Colon Carcinoma Metastatic in the Brain (tissue), 2 donors: ENCODE results near the gene APOL4.

DNA sequence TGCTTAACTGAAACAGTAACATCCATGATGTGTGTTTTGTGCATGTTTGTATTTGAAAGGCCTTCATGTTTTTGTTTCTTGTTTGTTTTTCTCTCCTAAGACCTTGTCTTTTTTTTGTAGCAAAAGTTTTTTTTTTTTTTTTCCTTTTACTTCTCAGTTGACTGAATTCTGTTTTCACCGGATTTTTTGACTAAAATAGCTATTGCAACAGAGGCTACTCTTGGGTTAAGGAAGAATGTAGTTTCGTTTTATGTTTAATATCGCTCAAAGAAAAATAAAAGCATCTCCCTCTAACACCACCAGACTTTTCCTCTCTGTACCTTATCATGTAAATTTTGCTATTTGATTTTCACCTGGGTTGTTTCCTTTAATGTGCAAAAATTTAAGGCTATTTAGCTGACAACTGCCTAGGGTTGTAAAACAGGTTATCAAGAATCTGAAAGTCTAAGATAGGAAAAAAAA is 15.2 kb downstream of the APOL6 start:
- PRO-cap, 2 experiments = no peak in any of the 2 experiments

- PRO-cap, 2 experiments = no peak in any of the 2 experiments
Measured at GRCh38 chr22:35769807-35770013, 52.0 kb downstream of the APOL5 start.

- PRO-cap, 2 experiments = no peak in any of the 2 experiments
Measured at GRCh38 chr22:35903848-35904780, 124.5 kb downstream of the RBFOX2 start.

DNA sequence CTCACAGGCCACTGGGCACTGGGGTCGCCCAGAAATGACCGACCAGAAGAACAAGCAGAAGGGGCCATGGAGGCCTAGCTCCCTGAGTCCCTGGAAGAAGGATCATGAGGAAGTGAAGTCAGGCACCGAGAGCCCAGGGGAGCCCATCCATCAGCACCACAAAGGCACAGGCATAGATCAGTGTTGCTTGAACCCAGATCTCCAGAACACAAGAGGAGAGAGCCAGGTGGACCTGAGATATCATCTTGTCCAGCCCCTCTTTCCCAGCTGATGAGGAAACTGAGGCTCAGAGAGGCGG is 21.2 kb downstream of the APOL3 start:
- PRO-cap, 2 experiments = no peak in any of the 2 experiments

DNA sequence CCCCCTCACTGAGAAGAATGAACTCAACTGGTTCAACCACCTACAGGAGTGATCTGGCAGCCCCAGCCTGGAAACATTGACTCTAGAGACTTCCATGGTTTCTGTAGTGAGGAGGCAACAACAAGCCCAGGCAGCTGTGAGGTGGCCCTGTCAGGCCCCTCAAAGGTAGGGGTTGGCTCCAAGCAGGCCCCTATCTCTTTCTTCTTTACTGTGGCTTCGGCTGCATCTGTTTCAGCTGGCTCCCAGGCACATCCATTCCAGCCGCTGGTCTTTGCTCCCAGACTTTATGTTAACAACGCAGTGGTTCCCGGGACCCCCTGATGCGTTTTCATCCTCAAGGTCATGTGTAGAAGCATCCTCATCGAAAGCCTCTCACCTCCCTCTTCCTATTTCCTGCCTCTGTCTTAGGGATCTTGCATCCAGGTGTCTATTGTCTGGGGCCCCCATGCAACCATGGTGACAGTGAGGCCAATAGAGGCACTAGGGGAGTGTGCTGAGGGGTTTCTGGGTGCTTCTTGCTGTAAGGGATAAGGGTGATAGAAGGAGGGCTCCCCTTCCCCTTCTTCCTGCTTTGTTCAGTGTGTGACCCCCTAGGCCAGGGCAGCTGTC is 5.4 kb downstream of the APOL3 start:
- PRO-cap, 2 experiments = no peak in any of the 2 experiments

GRCh38 chr22:36161875-36162924 is 1.6 kb upstream of the APOL3 start:
- PRO-cap, 2 experiments = no peak in any of the 2 experiments

GRCh38 chr22:36201504-36202302 is at the start of gene APOL4:
Gene APOL4 (minus strand): TSS chr22:36201809.
- PRO-cap, 2 experiments = no peak in any of the 2 experiments

- PRO-cap, 2 experiments = no peak in any of the 2 experiments
Measured at GRCh38 chr22:36209413-36209783, 7.8 kb upstream of the APOL4 start.

- PRO-cap, 2 experiments = no peak in any of the 2 experiments
Measured at GRCh38 chr22:36289904-36290203, 36.9 kb downstream of the APOL1 start.

DNA sequence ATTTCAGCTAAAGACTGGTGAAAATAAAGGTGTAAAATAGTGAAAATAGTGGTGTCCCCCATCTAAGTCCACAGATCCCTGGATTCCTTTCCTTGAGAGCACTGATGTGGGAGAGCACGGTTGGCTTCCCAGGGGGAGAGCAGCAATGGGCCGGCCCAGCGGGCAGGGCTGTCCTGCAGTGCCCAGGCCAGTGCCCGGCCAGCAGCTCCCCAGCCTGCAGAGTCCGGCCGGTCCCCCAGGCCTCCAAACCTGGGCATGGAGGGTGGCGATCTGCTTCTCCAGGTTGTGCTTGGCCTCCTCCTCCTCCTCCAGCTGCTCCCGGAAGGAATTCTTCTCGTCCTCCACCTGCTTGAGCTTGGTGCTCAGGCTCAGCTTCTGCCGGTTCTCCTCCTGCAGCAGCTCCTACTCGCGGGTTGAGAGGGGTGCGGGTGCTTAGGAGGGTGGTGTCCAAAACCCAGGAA is 40.2 kb downstream of the APOL1 start:
- PRO-cap, 2 experiments = no peak in any of the 2 experiments

DNA sequence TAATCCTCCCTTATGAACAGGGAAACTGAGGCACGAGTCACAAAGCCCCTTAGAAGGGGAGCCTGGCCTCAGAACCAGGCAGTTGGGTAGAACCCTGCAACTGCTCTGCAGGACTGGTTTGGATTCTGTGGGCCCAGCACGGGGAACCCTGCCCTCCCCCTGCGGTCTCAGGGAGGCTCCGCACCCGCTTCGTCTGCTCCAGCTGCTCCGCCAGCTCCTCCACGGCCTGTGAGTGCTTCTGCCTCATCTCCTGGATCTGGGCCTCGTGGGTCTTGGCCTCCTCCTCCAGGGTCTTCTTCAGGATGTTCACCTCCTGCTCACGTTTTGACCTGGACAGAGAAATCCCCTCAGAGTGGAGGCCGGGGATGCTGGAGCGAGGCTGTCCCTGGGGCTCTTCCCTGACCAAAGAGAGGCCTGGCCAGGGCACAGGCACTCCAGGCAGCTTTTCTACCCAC is 41.8 kb downstream of the APOL1 start:
- PRO-cap, 2 experiments = no peak in any of the 2 experiments

DNA sequence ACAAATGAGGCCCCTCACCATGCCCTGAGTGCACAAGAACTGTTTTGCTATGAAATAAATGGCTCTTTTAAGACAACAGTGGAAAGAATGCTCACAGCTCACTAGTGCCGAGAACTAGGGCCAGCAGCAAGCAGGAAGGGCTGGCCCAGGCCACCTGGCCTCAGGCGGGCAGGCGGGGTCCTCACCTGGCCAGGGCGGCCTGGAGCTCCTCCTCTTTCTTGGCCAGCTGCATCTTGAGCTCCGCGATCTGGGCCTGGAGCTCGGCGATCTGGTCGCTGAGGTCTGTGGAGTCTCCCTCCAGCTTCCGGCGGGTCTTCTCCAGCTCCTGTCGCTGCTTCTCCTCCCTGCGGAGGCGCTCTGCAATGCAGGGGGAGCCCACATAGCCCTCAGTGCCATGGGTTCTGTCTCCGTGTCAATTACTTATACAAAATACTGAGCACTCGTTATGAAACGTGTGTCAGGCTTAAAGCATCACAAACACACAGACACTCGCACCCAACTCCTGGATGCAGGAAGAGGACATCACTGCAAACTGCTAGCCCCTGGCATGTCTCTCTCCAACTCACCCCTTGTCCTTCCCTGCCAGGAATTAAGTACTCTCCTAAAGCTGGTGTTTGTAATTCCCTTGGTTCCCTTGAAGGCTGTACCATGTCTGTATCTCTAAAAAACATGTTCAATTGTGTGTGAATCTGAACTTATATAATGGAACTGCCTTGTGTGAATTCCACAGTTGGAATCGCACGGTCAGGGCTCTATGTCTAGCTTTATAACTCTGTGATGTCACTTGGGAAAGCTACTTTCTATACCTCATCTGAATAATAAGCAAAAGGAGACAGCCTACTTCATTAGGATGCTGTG is 44.0 kb downstream of the APOL1 start:
- PRO-cap, 2 experiments = no peak in any of the 2 experiments

- PRO-cap, 2 experiments = no peak in any of the 2 experiments
Measured at GRCh38 chr22:36299958-36300601, 47.1 kb downstream of the APOL1 start.

- PRO-cap, 2 experiments = no peak in any of the 2 experiments
Measured at GRCh38 chr22:36329187-36330004, 58.4 kb downstream of the MYH9 start.

DNA sequence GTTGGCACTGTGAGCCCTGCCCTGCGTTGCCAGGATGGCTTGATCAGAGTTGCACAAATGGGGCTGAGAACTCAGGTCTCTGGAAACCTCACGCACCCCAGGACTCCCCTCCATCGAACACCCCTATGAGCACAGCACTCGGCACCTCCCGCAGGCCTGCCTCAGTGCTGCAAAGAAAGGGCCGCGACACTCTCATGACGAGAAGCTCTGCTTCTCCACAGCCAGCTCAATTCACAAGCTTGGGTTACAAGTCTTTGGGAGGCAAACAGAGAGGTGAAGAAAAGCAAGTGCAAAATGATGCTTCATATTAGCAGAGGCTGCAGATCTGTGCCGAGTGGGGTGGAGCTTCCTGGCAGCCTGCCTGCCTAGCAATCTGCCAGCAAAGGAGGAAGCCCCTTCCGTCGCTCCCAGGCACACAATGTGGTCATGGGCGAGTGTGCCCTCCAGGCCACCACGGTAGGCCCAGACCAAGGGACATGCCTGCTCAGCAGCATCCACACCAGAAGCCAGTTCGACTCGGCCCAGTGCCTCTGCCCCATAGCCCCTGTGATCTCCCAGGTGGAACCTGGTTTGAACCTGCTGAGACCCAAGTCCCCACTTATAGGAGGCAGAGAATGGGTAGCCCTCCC is 55.6 kb downstream of the MYH9 start:
- PRO-cap, 2 experiments = no peak in any of the 2 experiments

DNA sequence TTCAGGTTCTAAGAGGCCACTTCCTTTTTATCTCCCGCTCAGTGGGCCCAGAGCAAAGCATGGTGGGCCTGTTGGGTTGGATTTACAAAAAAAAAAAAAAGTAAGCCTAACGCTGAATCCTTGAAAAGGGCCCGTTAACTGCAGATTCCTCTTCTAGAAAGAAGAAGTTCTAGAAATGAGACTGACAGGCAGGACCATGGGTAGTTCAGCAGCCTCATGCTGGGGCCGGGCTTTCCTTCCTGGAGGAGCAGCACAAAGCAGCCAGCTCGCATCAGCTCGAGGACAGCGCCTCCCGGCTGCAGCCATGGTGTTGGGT is 53.8 kb downstream of the MYH9 start:
- PRO-cap, 2 experiments = no peak in any of the 2 experiments

DNA sequence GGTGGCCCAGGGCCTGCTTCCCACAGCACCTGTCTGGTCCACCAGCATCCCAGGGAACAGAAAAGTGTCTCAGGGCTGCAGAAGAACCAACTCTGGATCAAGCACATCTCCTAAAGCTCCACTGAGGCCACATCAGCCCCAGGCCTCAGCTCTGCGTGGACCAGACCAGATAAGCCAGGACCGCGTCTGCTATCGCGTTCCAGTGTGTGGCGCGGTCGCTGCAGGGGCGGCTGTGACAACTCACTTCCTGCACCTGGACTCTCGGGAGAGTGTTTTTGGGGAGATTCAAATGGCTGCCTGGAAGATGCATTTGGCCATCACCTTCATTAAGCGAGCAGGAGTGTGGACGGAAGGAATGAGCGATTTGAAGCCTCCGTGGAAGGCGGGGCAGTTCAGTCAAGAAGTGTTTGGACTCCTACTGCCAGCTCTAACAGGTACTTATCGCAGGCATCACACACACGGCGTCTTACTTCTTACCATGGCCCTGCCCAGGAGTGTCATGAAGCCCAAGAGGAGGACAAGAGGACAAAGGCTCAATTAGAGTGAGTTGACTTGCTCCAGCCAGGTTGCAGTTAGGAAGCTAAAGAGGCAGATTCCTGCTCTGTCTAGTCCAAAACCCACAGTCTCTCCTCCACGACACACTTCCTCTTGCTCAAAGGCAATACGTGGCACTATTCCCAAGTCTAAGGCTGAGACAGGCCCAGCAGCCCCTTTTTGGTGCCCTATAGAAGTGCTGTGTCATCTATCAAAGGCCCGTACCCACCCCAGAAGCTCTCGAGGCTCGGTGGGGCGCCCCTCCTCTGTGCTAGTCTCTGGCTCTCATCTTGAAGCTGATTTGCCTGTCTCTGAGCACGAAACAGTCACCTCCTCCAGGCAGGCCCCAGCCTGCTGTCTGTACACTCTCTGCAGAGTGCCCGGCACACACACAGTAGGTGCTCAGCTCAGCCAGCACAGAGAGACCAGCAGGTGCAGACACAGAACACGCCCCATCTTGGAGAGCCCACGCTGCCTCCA is 53.1 kb downstream of the MYH9 start:
- PRO-cap, 2 experiments = no peak in any of the 2 experiments

GRCh38 chr22:36340449-36341578 is 47.0 kb downstream of the MYH9 start:
- PRO-cap, 2 experiments = no peak in any of the 2 experiments

GRCh38 chr22:36359239-36359530 is 28.6 kb downstream of the MYH9 start:
- PRO-cap, 2 experiments = no peak in any of the 2 experiments

- PRO-cap, 2 experiments = no peak in any of the 2 experiments
Measured at GRCh38 chr22:36415540-36416035, 27.8 kb upstream of the MYH9 start.